ENCODE data around the gene SLC9A3.

DNA sequence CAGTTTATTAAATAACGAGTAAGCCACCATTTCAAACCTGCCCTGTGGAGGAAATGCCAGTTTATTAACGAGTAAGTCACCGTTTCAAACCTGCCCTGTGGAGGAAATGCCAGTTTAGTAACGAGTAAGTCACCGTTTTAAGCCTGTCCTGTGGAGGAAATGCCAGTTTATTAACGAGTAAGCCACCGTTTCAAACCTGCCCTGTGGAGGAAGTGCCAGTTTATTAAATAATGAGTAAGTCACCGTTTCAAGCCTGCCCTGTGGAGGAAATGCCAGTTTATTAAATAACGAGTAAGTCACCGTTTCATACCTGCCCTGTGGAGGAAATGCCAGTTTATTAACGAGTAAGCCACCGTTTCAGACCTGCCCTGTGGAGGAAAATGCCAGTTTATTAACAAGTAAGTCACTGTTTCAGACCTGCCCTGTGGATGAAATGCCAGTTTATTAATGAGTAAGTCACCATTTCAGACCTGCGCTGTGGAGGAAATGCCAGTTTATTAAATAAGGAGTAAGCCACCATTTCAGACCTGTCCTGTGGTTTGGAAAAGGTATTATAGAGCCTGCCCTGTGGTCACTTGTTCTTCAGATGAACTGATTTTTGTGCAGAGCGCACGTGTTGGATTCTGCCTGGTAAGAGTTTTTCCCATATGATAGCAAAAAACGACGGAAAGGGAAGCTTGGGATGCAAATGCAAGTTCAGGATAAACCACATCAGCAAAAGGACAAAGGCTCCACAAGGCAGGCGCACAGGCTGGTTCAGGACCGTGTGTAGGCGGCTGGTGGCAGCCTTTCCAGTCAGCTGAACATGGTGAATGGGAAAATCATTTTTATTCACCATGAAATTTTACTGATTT is 18.8 kb upstream of the PDCD6 start:
- PRO-cap, result no peak

DNA sequence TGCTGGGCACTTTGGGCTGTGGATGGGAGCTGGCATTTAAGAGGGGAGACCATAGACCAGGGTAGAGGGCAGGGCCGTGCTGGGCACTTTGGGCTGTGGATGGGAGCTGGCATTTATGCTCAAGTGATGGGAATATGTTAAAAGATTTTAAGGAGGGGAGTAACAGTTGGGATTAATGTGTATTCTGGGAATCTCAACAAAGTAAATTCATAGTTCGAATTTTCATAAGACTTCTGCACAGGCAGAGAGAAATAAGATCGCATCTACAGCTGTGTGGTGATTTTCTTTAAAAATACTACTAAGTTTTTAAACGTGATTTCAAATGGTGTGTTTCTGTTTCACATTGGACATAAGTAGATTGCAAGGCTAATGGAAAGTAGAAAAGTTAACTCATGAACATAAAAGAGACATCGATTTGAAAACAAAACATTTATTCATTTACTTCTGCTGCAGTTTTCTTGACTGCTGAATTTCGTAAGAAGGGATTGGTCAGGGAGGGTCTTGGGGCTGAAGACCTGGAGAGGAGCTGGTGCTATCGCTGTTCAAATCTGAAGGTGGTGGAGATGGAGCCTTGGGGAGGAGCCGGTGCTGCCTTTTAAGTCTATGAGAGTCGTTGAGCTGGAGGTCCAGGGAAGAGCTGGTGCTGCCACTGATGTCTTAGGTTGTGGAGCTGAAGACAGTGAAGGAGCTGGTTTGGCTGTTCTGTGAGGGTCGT is 9.5 kb downstream of the PDCD6 start:
- PRO-cap, result no peak

DNA sequence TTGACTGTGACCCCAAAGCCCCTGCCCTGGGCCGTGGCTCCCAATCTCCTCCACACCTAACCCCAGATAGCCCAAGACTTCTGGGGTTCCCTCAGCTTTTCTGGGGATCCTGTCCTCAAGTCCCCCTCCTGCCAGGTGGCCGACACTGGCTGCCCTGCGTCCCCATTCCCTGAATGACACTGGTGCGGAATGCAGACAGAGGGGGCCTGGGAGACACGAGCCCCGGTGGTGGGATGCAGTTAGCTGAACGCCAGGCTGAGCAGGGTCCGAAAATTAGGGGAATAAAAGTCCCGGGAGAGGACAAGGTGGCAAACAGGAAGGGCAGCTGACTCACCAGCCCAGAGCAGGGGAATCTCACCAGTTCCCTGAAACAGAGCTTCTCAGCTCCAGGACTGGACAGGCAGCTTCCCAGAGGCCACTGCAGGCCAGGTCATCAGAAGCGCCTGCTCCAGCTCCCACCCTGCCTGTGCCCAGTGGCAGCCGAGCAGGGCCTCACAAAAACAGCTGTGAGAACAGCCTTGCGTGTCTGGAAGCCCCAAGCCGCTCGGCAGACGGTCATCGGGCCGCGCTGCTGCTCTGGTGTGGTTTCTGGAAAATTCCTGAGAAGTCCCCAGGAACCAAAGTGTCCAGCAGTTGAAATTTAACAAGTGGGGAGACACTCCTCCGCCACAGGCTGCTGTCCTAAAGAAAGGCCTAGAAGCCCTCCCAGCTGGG is 47.7 kb upstream of the EXOC3 start:
- PRO-cap, result no peak

DNA sequence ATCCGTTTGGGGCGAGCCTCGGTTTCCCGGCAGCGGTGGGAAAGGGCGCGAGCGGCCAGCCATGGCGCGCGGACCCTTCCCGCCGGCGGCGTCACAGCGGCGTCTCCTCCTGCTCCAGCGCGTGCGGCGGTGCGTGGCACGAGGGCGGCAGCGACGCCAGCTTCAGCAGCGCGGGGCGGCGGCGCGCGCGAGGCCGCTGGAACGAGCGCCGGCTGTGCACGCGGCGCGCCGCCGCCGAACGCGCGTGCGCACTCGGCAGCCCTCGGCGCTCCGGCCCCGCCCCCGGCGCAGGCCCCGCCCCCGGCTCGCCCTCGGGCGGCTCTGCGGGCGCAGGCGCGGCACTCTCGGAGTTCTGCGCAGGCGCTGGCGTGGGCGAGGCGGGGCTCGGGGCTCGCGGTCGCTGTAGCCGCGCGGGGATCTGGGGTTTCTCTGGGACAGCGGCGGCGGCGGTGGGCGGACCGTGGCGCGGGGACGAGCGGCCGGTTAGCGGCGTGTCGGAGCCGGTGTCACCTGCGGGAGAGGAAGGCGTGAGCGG is 30.0 kb downstream of the EXOC3 start:
- PRO-cap, result bidirectional peak, plus-strand start at position 382 of the sequence, minus-strand start at position 90 of the sequence

DNA sequence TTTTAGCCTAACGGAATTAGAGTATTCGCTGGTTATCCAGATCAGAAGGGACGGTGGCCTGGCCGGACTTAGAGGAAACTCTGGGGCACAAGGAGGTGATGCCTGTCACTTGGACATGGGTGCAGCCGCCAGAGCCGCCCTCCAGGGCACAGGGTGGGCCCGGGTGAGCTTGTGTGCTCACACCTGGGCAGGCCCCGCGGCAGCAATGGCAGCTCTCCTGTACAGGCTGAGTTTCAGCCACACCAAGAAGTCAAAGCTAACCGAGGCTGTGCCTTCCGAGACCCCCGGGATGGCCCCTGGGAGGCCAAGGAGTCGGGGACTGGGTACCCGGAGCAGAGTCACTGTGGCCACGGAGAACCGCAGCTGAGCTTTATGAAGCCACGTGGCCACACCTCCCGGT is 37.4 kb downstream of the EXOC3 start:
- PRO-cap, result no peak

DNA sequence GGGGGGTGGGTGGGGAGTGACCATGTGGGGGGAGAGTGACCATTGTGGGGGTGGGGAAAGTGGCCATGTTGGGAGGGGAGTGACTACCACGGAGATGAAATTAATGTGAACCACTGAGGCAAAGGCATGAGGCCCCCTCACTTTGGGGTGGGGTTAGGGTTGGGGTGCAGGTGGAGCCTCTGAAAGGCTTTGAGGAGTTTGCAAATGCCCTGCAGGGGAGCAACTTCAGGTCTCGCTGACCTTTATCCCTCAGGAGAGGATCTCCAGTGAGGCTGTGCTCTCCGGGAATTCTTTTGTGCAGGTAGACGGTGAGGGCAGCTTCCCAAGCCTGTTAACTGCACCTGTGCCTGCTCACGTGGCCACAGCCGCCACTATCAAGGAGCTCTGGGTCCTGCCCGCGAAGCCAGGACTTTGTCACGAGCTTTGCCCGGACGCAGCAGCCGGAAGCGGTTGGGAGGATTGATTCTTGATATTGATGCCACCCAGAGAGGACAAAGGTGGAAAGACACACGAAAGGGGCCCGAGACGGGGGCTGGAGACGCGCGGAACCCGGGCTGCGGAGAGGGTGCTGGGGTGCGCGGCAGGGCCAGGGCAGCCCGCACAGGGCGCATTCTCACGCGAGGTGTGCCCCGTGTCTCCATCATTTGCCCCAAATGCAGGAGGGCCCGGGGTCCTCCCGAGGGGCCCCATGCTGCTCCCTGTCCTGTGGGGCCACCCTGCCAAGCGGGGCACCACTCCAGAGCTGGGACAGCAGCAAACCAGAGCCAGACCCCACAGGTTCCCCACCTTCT is 18.3 kb downstream of the SLC9A3 start:
- PRO-cap, result no peak

GRCh38 chr5:518653-519267 is 5.5 kb downstream of the SLC9A3 start:
- PRO-cap, result no peak

GRCh38 chr5:524318-524729 is at the start of gene SLC9A3:
Gene SLC9A3 (minus strand): TSS chr5:524449.
- PRO-cap, result no peak

GRCh38 chr5:548104-548728 is 24.0 kb upstream of the SLC9A3 start:
- PRO-cap, result no peak

DNA sequence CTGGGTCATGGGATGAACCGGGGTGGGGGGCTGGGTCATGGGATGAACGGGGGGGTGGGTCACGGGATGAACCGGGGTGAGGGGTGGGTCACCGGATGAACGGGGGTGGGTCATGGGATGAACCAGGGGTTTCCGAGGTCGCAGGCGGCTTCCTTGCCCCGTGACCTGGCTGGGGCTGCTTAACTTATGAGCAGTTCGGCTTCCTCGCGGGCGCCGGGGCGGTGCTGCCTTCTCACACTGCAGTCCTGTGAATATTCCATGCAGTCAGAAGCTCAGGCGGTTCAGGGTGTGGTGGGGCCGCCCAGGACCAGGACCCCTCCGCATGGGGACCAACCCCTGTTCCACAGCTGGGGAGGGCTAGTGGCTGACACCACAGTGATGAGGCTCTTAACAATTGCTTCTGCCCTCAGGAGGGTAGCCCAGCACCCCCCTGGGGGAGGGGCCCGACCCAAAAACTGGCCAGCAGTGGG is 30.8 kb upstream of the SLC9A3 start:
- PRO-cap, result no peak

DNA sequence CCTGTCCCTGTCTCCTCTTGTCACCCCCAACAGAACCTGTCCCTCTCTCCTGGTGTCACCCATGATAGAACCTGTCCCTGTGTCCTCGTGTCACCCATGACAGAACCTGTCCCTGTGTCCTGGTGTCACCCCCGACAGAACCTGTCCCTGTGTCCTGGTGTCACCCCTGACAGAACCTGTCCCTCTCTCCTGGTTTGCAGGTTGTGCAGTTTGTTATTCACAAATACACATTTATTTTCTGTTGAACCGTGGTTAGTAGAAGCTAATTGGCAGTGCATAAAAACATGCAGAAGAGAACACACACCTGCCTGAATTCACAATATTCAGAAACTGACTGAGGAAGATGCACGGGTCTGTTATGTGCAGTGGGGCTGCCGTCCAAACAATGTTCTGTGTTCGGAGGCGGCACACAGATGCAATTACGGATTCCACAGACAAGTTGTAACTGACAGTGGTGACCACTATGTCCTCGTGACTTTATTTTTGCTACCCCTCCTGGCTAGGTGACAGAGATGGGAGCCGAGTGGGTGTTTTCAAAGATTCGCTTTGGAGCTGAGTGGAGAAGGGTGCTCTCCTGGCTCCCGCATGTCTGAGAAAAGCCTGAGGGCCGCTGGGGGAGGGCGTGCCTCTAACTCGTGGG is 31.7 kb downstream of the TPPP start:
- PRO-cap, result no peak

GRCh38 chr5:671897-672643 is 21.1 kb downstream of the TPPP start:
- PRO-cap, result no peak

DNA sequence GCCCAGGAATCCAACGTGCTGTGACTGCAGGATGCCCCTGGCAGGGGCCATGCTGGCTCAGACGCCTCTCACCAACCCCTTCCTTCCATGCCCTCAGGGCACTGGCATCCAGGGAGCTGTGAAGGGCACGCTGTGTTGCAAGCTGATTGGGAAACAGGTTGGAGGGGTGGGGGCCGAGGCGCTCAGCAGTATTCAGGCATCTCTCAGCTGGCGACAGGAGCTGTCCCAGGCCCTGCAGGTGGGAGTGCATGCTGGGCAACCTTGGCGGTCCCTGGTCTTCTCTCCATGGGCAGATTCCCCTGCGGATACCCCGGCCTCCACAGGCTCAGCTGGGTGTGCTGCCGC is 9.6 kb downstream of the TPPP start:
- PRO-cap, result no peak

- PRO-cap, result no peak
These were observed 2.2 kb downstream of the TPPP start for GRCh38 chr5:690885-691475.

- PRO-cap, result bidirectional peak, plus-strand start at chr5:759340, minus-strand start at chr5:759133
These were observed 25.4 kb downstream of the ZDHHC11B start for GRCh38 chr5:759029-759617.

DNA sequence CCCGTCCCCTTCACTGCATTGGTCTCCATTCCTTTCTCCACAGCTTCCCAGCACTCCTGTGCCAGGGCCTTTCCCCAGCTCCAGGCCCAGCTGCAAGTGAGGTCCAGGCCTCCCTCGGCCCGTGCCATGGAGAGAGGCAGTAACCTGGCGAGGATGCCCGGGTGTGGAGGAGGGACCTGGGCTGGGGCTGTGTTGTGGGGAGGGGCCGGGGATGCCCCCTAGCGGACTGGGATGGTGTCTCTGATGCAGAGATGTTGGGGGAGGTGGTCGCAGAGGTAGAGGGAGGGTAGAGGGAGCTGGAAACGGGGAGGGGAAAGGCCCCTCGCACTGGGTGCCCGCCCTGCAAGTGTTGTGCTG is 26.2 kb upstream of the NKD2 start:
- PRO-cap, result no peak

DNA sequence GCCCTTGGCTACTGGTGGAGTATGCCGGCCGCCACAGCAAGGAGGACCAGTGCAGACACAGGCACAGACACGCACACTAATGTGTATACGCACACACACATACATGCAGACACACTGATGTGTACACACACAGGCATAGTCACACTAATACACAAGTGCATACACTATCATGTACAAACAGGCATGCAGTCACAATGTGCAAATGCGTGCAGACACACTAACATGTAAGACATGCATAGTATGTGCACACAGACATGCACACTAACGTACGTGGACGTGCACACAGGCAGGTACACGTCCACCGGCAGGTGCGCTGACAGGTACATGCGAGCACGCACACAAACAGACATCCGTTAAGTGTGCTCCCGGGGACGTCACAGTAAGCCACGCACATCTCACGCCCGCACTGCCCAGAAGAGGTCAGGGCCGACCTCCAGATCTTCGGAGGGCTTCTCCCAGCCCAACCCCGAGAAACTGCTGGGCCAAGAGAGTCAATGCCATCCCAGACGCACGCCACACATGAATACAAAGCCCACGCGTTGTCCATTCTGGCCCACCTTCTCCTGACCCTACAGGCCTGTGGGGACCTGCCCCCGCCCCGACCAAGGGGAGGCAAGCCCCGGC is 46.6 kb downstream of the NKD2 start:
- PRO-cap, result no peak

DNA sequence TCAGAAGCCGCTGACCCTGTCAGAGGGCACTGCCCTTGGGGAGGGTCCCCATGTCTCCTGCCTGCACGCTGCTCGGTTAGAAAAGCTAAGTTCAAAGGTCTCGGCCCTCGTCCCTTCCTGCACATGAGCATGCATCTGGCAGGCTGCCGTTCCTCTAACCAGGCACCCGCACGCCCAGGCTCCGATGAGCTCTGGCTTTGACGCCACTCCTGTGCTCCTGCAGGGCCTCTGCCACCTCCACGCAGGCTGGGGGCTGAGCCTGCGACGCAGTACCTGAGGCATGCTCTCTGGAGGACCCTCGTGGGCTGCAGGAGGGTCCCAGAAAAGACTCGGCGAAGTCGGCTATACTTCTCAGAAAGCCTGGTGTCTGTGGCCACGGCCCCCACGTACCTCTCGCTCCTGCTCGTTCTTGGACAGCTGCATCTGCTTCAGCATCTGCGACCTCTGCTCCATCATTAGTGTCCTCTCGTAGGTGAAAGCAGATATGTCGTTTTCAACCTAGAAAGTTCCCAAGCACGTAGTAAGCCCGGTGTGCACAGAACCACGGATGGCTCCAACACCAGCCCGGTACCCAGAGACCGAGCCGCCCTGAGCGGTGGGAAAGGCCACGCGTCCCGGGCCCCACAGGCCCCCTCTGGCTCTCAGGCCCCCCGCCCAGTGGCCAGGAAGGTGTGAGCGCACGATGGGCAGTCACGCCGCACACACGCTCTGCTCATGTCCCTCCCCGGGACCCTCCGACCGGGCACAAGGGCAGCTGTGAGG is 51.5 kb downstream of the NKD2 start:
- PRO-cap, result no peak

GRCh38 chr5:1075278-1075858 is 36.5 kb downstream of the SLC12A7 start:
- PRO-cap, result no peak

DNA sequence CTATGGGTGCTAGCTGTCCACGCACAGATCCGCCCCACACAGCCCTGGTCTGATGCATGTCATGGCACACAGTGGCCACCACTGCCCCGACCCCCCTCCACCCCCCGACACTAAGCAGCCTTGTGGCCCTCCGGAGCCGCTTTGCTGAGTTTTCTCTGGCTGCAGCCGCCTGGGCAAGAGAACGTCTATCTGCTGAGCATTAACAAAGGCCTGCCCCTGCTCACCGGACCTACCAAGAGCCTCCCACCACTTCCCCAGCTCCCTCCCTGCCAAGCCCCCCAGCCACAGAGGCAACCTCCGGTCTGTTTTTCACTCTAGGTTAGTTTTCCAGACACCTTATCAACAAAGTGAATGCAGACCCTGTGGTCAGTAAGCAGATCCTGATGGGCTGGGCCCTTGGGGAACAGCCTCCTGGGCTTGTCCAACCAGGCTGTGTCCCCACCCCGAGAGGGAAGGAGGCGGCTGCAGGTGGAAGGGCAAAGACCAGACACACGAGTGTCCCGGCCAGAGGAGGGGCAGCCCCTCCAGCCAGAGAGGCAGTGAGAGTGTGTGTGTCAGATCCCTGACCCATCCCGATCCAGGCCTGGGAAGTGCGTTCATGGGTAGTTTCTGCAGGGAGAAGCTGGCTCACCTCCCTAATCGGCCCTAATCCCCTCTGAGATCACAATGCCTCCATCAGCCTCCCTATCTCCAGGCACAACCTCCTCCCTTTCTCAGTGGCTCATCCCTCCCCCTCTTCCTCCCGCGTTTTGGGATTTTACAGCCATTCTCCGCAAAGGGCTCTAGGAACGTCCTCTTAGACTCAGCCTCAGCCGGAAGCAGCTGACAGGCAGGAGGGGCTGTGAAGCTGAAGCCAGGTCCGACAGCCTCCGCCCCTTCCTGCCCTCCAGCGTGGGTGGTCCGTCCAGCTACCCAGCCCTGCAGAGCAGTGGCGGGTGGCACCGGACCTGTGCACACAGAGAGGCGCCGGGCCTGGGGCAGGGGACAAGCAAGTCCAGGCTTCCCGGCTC is 9.9 kb downstream of the SLC12A7 start:
- PRO-cap, result no peak